ENCODE measurements around the genes UNC119, RAB34 and DHRS13.

- PRO-cap = no peak
Observed at GRCh38 chr17:28320048-28320675, 1.2 kb downstream of the TMEM97 start.

DNA sequence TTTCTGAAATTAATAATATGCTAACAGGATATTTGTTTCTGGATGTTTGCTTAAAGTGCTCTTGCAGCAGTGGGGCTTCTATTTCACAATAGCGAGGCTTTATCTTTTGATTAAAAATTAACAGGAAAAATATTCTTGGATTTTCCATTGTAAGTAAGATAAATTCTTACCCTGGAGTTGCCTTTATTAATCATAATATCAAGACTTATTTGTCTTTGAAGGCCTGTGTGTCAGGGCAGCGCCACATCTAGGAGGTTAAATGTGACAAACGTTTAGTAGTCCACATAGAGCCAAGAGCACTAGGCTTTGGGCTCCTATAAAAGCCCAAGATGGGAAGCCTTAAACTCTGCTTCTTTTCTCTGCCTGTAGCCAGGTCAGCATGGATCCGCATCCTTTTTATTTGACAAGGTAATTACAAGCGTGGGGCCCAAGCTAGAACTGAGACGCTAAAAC lies 5.3 kb downstream of the TMEM97 start:
- PRO-cap = no peak

GRCh38 chr17:28346888-28348048 lies 10.1 kb downstream of the POLDIP2 start:
- PRO-cap = no peak

DNA sequence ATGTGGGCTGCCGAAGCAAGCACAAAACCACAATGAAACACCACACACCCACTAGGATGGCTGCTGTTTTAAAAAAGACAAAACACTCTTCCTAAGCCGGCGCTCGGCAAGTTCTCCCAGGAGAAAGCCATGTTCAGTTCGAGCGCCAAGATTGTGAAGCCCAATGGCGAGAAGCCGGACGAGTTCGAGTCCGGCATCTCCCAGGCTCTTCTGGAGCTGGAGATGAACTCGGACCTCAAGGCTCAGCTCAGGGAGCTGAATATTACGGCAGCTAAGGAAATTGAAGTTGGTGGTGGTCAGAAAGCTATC lies 5.8 kb upstream of the SLC13A2 start:
- PRO-cap = no peak

- PRO-cap = bidirectional peak, plus-strand start at chr17:28552739, minus-strand start at chr17:28552613; bidirectional peak, plus-strand start at chr17:28552981, minus-strand start at chr17:28552991
Observed at GRCh38 chr17:28552227-28553291, at the start of gene UNC119. Gene UNC119, minus strand, starts transcription at chr17:28552624.

DNA sequence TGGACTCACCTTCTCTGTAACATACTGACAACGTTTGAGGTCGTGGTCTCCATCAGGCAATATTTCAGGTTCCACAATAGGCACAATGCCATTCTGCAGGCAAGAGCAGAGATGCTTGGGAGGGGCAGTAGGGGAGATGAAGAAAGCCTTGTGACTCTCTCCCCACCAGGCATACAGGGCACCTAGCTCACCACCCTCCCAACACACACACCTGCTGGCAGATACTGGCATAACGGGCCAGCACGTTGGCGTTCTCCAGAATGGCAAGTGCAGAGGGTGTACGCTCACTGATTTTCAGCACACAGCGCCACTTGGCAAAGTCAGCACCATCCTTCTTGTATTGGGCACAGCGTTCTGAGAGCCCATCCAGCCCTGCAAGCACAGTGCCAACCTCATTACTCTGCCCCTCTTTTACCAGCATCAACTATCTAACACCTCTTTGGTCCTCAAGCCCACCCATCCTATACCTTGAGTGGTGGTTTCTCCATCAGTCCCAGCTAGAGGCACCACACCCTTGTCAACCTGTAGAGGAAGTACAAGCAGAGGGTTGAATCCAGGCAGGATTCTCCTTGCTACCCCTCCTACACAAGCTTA lies 2.1 kb downstream of the ALDOC start:
- PRO-cap = no peak

DNA sequence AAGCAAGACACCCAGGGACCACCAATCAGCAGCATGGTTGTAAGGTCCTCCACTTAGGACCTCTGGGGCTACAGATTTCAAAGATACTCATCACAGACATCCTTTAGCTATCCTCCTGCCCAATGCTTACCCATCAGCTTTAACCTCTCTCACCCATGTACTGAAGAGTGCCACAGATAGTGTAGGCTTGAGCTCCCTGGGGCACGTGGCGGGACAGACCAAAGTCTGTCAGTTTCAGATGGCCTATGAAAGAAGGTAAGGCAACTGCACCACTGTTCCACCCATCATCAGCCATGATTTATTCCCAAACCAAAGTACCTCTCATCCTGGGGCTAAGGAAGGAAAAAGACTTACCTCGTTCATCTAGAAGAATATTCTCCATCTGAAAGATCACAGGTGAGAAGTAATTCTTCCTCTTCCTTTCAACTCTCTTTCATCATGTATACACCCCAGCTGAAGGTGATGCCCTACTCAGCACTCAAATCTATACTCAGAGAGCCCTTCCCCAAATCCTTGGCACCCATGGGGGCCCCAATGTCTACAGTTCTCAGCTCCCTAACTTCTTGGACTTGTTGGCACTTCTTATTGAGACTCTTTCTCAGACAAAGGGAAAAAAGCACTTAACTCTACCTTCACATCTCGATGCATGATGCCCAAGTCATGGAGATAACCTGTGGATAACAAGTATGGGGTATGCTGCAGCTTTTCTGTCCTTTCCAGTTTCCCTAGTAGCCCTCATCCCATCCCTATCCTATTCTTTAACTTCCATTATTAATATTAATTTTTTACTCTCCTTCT lies 2.4 kb downstream of the RSKR start:
- PRO-cap = no peak

- PRO-cap = no peak
Observed at GRCh38 chr17:28626307-28627377, 12.7 kb upstream of the RSKR start.

DNA sequence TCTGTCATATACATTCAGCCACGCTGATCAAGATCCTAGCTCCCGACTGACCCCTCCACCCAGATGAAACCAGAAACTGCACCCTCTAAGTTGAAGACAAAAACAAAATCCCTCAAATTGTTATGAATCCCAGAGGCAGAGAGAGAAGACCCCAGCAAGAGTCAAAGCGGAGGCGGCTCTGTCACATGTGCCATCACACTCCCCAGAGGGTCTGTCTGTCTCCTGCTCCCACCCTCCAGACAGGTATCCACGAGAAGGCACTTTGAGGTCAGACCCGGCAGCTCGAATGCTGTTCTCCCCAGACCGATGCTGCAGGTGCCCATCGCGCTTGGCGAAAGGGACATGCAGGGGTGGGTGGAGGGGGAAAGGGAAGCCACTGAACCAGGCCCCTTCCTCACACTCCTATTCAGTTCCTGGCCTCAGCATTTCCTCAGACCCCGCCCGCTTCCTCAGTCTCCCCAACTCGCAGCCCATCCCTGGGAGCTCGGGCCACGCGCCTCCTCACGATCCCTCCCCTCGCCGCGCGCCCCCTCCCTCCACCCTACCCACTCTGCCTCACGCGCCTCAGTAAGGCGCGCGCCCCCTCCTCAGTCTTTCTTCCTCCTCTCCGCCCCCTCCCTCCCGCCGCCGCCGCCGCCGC lies 511 bp downstream of the BLTP2 start:
- PRO-cap = no peak

DNA sequence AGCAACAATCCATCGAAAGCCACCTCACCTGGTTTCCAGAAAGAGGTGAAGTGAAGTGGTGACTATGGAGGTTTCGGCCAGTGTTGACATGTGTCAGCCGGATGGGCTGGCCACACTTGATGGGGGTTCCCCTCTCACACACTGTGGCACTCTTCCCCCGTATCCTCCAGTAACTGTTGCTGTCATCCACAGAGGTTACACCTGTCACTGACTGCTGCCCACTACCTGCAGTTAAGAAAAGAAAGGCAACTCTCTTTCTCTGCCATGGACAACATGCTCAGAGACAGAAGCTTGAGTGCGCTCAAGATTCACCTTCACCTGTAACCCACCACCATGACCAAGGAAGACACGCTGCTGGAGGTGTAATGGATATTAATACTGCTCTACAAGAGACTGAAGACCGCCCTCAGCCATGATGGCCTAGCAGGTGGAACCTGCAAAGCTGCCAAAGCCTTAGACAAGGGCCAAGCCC lies 6.4 kb downstream of the SDF2 start:
- PRO-cap = no peak

GRCh38 chr17:28684134-28685118 lies 22.4 kb downstream of the SUPT6H start:
- PRO-cap = no peak

- PRO-cap = bidirectional peak, plus-strand start at chr17:28717842, minus-strand start at chr17:28717868; bidirectional peak, plus-strand start at chr17:28718354, minus-strand start at chr17:28718393; bidirectional peak, plus-strand start at chr17:28718608, minus-strand start at chr17:28718547
Observed at GRCh38 chr17:28717566-28718730, at the start of gene RAB34. Gene RAB34, minus strand, starts transcription at chr17:28717868.

GRCh38 chr17:28718731-28718932 lies 964 bp upstream of the RAB34 start:
- PRO-cap = bidirectional peak, plus-strand start at chr17:28719097, minus-strand start at chr17:28718791

DNA sequence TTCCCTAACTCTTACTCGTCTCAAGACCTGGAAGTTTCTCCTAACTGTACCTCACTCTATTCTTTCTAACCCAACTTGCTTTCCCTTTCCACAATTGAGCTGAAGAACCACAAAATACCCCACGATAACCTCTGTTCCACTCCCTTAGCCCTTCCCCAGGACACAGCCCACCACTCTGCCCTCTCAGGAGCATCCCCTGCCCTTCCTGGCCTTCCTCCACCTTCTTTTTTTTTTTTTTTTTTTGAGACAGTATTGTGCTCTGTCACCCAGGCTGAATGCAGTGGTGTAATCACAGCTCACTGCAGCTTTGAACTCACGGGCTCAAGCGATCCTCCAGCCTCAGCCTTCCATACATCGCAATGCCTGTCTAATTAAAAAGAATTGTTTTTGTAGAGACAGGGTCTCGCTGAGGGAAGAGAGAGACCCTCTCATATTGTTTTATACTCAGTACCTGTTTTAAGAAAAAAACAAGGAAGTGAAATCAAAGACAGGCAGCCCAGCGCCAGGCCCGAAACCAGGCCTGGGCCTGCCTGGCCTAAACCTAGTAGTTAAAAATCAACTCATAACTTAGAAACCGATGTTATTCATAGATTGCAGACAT lies 4.2 kb downstream of the FLOT2 start:
- PRO-cap = no peak

- PRO-cap = bidirectional peak, plus-strand start at chr17:28902446, minus-strand start at chr17:28902370; bidirectional peak, plus-strand start at chr17:28902677, minus-strand start at chr17:28902676; bidirectional peak, plus-strand start at chr17:28903052, minus-strand start at chr17:28902889
Observed at GRCh38 chr17:28902240-28903292, at the start of gene DHRS13. Gene DHRS13, minus strand, starts transcription at chr17:28903079.

DNA sequence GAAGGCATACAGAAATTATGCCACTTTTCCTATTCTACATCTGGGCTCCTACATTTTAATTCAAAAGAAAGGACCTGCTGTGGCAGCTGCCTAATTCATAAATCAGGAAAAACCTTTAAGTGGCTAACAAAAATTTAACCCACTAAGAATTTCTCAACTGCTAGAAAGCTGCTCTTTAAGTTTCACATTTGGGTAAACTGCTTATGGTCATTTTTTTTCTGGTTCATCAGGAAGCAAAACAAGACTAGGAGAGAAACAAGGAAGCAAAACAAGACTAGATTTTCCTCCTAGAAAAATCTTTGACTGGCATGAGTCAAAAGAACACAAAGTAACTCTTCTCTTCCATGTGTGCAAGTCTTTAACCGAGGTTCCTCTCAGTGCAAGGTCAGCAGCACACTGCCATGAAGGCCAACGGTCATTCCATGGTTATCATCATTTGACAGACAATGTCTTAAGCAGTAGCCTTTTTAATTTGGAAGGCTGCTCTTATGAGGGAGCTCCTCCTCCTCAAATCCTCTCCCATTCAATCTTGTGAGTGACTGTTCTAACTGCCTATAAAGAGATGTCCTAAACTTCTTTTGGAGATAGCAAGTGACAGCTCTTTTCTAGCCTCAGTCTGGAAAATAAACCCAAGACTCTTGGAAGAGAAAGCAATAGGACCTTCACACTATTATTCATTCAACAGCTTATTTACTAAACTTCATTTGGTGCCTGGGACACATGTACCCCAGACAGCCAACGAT lies 15.4 kb upstream of the DHRS13 start:
- PRO-cap = no peak

DNA sequence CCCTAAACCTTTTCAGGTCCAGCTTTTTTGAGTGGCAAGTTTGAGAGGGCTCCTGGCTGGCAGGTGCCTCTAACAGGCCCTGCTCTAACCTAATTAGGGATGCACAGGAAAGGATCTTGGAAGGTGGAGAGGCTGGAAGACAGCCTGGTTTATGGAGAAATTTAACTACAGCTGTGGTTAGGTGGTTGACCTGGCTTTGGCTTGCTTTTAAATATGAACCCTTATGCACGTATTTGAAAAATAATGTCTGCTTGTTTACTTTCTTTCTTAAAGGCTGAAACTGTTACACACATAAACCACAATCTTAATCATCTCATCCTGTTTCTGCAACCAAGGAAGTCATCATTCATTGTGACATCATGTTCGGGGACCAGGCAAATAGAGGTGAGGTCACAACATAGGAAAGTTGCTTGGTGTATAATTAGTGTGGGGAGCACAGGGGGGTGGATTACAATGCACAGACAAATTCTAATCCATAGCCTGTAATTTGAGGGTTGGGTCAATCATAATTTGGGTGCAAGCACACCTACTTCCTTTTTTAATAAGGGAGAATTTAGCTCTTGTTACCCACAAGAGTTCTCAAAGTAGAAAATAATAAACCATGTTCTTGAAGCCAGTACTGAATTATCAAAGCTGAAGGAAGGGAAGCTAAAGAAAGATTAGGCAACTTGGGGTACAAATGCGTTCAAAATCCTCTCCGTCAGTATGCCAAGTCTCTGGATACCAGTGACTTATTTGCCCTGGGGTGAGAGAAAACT lies 23.2 kb upstream of the DHRS13 start:
- PRO-cap = no peak

DNA sequence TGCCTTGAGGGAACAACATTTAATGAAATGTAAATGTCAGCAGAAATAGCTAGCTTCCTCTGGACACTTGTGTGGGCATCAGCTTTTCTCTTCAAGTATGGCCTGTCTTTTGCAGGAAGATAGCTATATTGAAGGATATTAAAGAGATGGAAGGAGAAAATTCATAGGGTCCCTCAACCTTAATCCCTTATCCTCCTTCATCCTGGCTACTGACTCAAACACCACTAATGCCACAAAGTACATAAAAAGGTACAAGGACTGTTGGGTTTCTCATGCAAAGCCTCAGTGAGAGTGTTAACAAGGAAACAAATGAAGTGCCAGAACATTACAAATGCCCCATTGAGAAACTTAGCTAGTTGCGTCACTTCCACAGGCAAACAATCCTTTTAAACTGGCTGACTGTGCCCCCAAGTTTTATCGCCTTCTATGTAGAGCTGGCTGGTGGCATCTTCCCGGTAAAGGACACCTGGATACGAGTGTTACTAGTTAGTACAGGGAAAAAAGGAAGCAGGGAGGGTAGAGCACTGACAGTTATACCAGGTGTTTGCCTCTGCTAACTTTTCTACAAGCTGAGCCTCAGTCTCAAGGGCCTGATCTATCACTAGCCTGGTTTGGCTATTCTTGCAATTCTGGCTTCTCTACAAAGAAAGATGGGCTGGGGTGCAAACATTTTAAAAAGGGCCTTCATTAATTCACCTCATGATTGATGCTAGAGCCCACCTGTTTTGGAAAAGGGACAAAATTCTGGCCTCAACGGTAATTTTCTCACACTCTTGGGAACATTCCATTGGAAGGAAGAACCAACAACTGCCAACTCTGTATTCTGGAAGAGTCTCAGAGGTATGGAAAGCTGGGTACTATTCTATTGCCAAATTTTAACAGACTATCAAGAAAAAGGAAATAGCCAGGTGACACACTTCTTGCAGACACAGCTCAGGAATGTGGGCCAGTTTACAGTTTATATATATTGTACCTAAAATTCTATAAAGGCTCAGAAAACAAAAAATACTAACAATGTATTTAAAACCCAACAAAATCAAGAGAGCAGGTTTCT lies 13.8 kb downstream of the PHF12 start:
- PRO-cap = no peak

DNA sequence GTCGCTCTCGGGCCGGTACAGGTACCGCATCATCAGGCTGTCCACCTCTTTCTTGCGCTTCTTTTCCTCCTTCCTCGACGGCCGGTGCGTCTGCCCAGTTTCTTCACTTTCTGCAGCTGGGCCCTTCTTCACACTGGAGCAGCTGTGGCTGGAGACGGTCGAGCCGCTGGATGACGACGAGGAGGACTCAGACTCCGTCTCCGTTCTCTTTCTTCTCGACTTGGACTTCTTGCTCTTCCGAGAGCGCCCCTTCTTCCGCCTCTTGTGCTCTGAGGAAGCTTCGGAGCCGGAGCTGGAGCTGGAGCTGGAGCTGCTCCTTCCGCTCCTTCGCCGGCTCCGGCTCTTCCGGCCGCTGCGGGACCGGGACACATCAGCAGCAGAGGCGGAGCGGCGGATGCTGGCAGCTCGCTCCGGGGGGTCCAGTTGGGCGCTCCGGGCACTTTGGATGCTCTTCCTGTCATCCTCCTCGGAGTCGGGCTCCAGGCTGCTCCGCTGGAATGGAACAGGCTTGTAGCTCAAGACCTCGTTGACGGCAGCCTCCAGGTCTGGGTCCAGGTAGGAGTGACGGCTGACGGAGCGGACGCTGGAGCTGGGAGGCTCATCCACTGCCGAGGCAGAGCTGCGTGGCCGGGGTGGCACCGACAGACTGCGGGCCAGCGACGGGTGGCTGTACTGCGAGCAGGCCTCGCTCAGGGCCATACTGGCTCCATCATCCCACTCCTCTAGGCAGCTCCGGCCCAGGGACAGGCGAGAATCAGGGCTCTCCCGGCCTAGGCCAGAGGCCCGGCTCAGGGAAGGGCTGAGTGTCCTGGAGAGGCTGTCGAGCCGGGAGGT lies 37.0 kb downstream of the PIPOX start:
- PRO-cap = no peak

DNA sequence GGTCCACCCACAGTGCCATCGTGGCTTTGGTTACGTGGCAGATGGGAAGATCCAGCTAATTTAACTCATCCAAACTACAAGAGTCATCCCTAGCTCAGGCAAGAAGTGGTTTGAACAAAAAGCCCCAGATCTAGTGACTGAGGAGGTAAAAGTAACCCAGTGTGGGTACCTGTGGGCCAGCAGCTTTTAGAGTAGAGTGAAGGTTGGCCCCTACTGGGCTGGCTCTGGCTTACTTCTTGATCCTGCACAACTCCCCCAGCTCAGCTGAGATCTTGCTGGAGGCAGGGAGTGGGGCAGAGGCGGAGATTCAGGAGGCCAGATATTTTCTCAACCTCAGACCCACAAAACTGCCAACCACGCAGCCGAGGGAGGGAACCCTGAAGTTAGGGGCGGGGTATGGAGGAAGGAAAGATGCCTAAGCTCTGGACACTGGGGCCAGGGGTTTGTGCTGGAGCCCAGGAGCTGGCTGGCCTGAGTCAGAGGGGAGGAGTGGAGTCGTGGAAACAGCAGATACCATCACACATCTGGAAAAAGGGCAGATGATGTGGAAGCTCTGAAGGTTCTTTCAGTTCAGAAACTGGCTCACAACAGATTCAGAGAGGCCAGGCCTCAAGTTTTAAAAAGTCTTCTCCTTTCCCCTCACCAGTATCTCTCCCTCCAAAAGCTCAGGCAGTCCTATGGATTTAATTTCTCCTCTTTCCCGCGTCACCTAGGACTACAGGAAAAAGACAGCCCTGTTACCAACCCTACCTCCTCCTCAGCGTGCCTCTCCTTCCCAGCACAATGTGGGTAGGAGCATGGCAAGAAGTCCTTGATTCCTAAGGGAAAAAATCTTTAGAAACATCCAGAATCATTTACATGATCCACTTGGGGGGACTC lies 48.2 kb downstream of the MYO18A start:
- PRO-cap = no peak